Skeletal muscle satellite cell (primary cell): ENCODE results near the genes GPR150 and GLRX.

DNA sequence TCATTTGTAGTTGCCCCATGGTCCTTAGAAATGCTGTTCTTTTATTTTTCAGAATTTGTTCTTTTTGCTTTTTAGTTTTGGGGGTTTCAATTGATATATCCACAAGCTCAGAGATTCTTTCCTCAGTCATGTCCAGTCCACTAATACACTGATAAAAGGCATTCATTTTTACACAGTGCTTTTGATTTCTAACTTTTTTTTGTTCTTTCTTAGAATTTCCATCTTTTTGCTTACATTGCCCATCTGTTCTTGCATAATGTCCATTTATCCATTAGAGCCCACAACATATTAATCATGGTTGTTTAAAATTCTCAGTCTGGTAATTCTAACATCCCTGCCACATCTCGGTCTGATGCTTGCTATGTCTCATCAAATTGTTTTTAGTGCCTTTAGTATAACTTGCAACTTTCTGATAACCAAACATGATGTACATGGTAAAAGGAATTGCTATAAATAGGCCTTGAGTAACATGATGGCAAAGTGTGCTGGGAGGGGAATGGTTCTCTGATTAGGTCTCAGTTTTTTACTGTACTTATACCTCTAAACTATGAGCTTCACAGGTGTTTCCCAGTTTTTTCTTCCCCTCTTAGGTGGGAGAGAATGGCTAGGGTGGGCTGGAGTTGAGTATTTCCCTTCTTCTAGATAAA lies 109.9 kb downstream of the FAM172A start:
- CAGE, long polyA plus RNA: no peak

- CAGE, long polyA plus RNA: no peak
Measured at GRCh38 chr5:94095497-94096273, 15.8 kb downstream of the FAM172A start.

- CAGE, long polyA plus RNA: no peak
Measured at GRCh38 chr5:94691925-94692356, 73.5 kb downstream of the SLF1 start.

DNA sequence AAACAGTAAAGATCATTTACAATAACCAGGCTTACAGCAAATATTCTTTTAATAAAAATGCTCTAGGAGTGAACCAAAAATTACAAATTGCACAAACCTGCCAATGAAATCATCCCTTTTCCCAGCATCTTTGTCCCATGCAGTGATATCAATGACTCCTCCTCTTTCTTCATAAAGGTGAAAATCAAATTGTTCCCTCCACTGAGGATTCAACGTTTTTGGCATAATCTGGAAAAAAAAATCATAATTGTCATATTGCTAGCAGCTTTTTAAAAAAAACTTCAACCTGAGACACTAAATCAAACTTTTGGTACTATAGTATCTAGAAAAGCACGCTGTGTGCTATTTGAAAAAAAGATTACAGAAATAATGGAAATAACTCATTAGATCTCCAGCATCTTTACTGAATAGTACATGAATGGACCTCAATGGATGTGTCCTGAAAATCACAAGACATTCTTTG lies 290.7 kb downstream of the SLF1 start:
- CAGE, long polyA plus RNA: no peak

- CAGE, long polyA plus RNA: no peak
Measured at GRCh38 chr5:95619821-95620233, at the start of gene GPR150. TSS of gene GPR150 (plus strand) at chr5:95620087.

- CAGE, long polyA plus RNA: no peak
Measured at GRCh38 chr5:95631946-95632685, 12.2 kb downstream of the GPR150 start.

DNA sequence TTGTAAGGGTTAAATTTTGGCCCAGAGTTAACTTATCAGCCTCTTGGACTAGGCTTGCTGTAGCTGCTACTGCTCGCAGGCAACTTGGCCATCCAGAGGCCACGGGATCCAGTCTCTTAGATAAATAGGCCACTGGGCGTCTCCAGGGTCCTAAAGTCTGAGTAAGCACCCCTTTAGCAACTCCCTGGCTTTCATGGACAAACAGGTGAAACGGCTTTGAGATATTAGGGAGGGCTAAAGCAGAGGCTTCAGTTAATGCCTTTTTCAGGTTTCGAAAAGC lies 20.8 kb upstream of the RHOBTB3 start:
- CAGE, long polyA plus RNA: no peak

GRCh38 chr5:95732241-95732434 lies 1.0 kb downstream of the RHOBTB3 start:
- CAGE, long polyA plus RNA: no peak

- CAGE, long polyA plus RNA: no peak
Measured at GRCh38 chr5:95803226-95803924, 19.2 kb downstream of the GLRX start.

GRCh38 chr5:95821813-95823098 lies at the start of gene GLRX:
TSS of gene GLRX (minus strand) at chr5:95822726.
- CAGE, long polyA plus RNA: start-site peak on the minus strand at chr5:95822690-95822734, 1,086 and 1,352 reads in 2 replicates

DNA sequence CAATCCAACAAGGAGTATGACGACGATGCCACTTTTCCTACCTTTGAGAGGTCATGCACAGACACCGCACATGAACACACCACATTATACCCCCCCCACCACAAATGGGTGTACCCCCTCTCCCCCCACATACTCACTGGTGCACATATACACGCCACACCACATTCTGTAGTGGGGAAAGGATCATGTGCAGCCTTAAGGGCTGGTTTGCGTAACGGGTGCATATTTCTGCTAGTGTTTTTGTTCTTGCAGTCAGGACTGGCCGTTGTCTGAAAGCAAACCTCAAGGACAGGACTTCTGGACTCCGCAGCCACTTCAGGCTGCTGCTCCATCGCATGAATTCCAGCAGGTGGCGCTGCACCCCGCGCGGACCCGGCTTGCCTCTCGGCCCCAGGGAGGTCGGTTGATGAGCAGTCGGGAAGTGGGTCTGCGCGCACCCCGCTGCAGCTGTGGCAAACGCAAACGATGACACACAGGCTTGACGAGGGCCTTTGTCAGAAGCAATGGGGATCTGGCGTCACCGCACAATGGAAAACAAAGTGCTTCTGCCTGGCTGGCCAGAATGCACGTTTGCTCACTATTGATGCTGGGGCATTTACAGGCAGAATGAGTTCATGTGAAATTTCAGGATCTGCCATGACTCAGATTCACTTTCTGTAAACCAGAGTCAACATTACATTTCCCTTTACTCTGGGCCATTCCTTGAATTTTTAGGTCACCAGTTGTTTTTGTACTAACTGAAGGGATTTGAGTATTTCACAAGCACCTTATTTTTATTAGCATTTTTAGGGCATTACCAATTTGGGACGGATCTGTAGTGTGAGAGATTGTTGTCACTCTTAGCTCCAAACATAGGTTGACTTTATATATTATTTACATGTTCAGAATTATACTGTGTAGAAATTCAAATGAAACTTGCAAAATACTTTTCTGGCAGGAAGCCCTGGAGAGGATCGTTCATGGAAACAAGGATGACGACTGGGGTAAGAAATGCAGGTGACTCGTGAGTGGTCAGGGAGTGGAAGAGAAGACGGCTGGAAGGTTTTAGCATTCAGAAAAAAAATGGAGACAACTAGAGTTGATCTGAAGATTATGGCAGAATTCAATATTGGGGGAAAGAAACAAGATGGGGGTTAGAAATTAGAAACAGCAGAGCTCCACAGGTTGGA lies 36.4 kb upstream of the GLRX start:
- CAGE, long polyA plus RNA: no peak

- CAGE, long polyA plus RNA: no peak
Measured at GRCh38 chr5:95884017-95884610, 61.6 kb upstream of the GLRX start.

DNA sequence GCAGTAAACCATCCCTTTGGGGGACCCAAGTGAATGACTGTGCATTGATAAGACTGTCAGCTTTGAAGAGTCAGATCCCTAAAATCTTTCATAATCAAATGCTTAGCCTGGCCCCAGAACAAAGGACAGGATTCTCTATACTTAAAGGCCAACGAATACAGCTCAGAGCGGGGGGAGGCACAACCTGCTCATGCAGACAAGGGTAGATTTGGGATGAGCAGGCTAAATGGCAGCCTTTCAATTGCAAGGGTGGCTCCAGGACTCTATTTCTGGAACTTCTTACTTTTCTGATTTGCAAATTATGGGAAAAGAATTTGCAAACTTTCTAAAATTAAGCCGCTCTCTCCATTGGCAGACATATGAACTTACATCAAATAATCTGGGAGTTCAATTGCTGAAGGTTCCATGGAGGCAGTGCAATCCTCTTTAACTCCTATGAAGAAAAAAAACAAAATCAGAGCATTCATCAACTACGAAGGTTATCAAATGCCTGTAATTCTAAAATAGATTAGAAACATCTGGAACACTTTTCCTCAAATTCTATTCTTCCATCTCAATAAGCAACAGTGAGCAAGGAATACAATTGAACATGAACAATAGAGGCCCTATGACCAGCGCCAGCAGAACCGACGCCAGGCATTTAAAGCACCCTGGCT lies 66.3 kb downstream of the ELL2 start:
- CAGE, long polyA plus RNA: no peak

DNA sequence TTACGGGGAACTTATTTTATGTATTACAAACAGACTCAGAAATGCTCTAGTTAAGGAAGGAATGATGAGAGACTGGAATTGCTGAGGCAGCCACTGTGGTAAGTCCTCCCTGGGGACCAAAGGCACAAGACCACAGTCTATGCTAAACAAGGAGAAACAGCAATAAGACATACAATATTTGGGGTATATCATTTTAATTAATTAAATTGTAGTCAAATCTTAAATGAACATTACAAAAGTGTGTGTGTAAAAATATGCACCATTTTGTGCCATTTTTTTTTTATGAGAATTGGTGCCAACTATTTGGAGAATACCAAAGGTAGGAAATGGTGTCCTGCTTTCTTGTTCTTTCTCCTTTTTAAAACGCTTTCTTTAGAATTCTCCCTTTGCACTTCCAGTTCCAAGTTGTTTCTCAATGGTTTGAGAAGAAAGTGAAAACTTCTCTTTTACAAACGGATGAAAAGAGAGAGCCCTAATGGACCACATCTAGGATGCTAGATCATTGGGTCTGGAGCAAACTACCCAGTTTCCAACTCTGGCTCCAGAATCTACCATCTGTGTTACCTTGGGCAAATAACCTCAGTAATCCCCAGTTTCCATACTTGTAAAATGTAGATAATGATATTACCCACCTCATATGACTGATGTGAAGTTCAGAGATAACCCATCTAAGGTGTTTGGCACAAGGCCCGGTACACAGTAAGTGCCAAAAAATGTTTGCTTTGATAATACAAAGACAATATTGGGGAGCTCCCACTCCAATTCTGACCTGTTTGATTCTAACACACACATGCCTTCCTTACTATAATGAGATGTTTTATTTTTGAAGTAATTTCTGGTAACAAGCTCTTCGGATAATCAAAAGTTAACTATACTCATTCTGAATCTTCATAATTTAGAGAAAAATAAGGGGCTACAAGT lies 30.8 kb downstream of the ELL2 start:
- CAGE, long polyA plus RNA: no peak

DNA sequence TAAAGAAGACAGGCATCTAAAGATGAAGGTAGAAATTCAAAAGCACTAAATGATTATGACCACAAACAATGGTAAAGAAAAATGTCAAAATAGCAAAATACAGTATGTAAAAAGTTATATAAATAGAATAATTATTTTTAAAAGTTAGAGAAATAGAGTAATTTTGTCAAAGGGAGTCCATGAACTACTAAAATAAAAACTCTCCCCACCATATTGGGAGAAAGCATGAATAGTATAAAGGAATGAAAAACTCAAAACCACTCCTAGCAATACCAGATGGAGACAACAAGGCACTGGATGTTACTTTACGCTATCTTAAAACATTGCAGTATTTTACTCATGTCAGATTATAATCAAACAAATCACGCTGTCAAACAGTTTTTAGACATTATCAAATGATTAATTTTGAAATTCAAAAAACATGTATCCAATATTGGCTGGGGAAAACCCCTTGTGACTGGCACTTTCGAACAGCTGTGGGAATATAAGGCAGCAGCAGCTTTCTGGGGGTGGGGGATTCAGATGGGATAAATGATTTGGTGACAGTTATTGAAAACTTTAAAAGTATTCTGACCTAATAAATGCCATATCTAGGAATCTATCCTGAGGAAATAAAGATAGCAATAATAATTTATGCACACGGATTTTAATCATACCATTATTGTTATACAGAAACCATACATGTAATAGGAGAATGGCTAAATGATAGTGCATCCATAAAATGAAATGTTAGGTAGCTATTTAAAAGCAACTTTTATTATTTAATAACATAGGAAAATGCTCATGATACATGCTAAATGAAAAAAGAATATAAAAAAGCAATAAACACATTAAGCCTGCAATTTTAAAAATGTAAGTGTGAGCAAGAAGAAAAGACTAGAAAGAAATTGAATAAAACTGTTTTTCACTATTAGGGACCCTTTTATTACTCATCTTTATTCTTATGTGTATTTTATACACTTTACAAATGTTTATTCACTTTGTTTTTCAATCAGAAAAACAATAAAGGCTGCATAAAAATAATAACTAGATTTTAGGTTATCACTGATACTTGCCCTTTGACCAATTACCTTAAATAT lies 28.6 kb downstream of the ELL2 start:
- CAGE, long polyA plus RNA: no peak

- CAGE, long polyA plus RNA: no peak
Measured at GRCh38 chr5:95958824-95959459, 2.7 kb downstream of the ELL2 start.

GRCh38 chr5:95960143-95961193 lies 1.2 kb downstream of the ELL2 start:
- CAGE, long polyA plus RNA: no peak

- CAGE, long polyA plus RNA: no peak
Measured at GRCh38 chr5:95961194-95961296, 606 bp downstream of the ELL2 start.

GRCh38 chr5:95986819-95987751 lies 25.4 kb upstream of the ELL2 start:
- CAGE, long polyA plus RNA: no peak

- CAGE, long polyA plus RNA: no peak
Measured at GRCh38 chr5:95988067-95988512, 26.4 kb upstream of the ELL2 start.